Monocyte (primary cell): ENCODE measurements around a stretch of chr6.

DNA sequence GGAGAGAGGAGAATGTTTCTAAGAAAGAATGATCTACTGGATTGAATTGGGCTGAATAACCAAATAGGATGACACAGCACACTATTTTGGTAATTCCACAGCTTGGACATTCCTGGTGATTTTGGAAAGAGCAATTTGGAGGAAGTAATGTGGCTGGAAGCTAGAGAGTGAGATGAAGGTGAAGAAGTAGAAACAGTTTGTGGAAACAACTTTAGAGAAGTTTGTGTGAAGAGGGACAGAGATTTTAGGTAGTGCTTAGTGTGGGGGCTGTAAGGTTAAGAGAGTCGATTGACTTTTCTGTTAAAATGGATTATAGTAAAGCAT lies 280.5 kb downstream of the UTRN start:
- PRO-cap, 2 experiments = no peak in any of the 2 experiments

GRCh38 chr6:144623670-144624469 lies 338.7 kb downstream of the UTRN start:
- PRO-cap, 2 experiments = no peak in any of the 2 experiments

DNA sequence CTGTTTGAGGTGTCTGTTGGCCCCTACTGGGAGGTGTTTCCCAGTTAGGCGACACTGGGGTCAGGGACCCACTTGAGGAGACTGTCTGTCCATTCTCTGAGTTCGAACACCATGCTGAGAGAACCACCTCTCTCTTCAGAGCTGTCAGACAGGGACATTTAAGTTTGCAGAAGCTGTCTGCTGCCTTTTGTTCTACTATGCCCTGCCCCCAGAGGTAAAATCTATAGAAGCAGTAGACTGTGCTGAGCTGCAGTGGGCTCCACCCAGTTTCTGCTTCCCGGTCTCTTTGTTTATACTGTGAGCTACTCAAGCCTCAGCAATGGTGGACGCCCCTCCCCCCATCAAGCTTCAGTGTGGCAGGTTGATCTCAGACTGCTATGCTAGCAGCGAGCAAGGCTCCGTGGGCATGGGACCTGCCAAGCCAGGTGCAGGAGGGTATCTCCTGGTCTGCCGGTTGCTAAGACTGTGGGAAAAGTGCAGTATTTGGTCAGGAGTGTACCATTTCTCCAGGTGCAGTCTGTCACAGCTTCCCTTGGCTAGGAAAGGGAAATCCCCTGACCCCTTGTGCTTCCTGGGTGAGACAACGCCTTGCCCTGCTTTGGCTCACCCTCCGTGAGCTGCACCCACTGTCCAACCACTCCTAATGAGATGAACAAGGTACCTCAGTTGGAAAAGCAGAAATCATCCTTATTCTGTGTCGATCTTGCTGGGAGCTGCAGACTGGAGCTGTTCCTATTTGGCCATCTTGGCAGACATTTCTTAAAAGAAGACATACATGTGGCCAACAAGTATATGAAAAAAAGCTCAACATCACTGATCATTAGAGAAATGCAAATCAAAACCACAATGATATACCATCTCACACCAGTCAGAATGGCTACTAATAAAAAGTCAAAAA lies 692.2 kb downstream of the UTRN start:
- PRO-cap, 2 experiments = no peak in any of the 2 experiments

GRCh38 chr6:145267005-145267262 lies 468.4 kb downstream of the EPM2A start:
- PRO-cap, 2 experiments = no peak in any of the 2 experiments

DNA sequence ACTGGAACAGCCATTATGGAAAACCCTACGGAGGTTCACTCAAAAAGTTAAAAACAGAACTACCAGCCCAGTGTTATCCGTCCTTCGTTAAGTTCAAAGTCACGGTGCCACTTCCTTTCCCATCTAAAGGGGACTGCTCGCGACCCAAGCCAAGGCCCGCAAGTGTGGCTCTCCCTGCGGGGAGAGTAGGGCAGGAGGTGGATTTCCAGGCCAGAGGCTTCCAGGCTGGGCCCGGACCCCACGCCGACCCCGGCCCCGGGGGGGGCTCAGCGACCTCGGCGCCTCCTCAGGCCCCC lies 571 bp upstream of the RAB32 start:
- PRO-cap, 2 experiments = no peak in any of the 2 experiments

GRCh38 chr6:146854820-146855222 lies 256.0 kb downstream of the ADGB start:
- PRO-cap, 2 experiments = no peak in any of the 2 experiments

DNA sequence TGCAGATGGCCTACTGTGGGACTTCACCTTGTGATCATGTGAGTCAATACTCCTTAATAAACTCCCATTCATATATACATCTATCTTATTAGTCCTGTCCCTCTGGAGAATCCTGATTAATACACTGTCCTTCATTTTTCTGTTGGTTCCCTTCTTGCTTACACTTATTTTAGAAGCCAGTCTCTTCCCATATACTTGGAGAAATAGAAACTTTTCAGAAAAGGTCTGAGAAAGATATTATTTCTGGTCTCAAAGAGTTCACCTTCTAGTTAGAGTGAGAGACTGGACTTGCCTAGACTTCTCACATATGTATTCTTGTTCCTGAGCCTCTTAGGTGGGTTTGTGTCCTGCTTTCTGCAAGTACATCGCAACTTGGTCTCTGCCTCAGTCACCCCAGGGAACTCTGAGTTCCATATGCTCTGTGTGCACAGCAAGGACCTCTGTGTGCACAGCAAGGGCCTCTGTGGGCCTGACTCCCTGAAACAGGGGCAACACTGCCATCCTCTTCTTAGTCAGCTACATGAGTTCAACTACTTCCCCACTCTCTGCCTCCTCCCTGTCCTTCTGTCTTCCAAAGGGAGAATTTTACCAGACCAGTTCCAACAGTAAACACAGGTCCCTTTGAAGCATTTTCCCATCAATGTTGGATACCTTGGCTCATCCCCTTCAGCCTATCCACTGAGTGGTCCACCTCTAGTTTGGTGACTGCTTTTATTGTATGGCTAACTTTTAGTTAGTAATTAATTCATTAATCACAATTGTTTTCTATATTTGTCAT lies 256.6 kb downstream of the ADGB start:
- PRO-cap, 2 experiments = no peak in any of the 2 experiments

DNA sequence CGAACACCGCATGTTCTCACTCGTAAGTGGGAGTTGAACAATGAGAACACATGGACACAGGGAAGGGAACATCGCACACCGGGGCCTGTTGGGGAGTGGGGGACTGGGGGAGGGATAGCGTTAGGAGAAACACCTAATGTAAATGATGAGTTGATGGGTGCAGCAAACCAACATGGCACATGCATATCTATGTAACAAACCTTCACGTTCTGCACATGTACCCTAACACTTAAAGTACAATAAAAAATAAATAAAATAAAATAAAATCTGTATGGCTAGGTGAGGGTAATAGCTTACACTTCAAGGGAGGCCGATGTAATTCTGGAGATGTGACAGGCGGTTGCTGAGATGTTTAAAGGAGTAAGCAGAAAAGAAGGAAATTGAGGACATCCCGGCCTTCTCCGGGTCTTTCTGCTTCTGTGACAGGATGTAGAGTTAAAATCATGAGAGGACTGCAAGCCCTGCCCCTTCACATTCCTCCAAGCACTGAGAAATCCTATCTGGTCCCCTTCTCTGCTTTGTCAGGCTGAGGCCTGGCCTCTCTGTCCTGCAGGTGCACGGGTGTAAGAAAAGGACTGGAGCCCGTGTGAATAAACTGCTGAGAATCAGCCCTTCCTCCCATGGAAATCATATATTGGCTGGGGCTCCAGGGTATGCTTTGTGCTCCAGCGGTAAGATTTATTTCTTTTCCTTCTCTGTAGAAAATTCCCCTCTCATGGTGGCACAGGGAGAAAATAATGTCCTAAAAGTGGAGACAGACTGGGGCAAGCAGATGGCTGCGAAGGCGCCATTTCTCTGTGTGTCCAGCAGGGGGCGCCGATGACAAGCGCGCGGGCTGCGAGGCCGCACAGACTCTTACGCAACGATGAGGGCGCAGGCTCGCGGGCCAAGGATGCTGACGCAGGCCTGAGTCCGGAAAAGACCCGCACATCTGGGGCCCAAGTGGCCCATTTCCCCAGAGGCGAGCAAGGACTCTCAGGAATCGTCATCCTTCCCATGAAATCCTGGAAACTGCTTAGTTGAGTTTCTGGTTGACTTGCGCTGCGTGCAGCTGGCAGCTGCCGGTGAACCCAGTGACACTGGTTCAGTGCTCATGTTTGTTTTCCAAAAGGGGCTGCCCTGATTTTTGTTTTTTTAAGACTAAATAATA lies 258.4 kb downstream of the ADGB start:
- PRO-cap, 2 experiments = no peak in any of the 2 experiments

- PRO-cap, 2 experiments = no peak in any of the 2 experiments
Measured at GRCh38 chr6:147175315-147175514, 29.0 kb upstream of the STXBP5 start.

- PRO-cap, 2 experiments = no peak in any of the 2 experiments
Measured at GRCh38 chr6:147205505-147206404, 1.5 kb downstream of the STXBP5 start.

DNA sequence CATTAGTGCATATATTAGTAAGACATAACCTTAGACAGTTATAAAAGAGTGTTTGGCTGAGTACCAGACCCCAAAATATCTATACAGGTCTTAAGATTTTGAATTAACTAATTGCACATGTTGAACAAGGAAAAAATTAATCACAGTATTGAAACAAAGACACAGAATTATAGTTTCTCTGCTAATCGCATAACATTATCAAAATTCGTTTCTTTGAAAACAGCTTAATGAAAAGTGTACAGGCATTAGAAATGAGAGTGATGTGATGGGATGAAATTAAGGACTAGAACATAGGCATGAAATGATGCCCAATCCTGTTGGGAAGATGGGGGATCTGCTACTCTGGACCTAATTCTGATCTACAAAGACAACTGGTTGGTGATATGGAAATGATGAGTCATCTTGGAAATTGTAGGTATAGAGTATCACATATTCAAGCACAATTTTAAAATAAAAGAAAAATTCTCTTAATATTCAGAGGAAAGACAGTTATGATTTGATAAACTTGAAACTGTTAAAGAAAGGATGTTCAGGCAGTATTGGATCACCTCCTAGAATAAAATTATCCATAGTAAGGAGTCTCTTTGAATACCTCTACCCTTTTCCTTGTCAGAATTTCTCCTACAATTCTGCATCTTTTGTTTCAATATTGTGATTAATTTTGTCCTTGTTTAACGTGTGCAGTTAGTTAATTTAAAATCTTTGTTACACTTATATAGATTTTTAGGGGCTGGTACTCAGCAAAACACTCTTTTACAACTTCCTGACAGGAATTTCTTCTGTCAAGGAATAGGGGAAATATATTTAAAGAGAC lies 43.0 kb downstream of the STXBP5 start:
- PRO-cap, 2 experiments = no peak in any of the 2 experiments

DNA sequence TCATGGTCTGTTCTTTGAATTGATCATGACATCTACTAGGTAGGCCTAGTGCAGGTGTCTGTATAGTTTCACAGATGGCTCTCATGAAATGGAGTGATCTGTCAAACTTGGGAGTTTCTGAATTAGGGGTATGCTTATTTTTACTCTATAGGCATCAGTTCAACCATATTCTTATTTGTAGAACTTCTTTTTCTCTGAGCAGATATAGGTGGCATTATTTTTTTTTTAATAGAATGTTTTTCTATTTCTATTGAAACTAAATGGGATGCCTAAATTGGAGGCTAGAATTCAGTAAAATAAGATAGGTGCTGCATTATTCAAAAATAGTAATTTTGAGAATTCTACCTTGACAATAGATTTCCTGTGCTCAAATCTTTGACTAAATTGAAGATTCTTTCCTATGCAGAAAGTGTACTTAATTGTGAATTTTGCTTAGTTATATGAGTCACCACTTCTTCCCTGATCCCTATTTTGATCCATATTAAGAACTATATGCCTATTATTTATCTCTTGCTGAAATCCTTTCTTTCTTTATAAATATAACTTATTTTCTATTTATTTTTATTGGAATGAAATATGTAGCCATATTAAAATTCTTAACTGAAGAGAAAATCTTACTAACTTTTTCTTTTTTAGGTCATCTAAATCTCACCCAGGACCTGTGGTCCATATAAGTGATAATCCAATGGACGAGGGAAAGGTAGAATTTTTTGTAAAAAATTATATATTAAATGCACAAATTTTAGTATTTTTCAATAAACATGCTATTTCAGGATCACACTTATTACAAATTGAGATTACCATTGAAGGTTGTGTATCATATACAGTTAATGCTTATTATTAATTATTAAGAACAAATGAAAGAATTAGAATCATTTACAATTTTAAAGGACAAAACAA lies 57.7 kb downstream of the STXBP5 start:
- PRO-cap, 2 experiments = no peak in any of the 2 experiments

GRCh38 chr6:147315172-147315843 lies 111.1 kb downstream of the STXBP5 start:
- PRO-cap, 2 experiments = no peak in any of the 2 experiments

- PRO-cap, 2 experiments = no peak in any of the 2 experiments
Measured at GRCh38 chr6:147558929-147559533, 50.5 kb downstream of the SAMD5 start.

DNA sequence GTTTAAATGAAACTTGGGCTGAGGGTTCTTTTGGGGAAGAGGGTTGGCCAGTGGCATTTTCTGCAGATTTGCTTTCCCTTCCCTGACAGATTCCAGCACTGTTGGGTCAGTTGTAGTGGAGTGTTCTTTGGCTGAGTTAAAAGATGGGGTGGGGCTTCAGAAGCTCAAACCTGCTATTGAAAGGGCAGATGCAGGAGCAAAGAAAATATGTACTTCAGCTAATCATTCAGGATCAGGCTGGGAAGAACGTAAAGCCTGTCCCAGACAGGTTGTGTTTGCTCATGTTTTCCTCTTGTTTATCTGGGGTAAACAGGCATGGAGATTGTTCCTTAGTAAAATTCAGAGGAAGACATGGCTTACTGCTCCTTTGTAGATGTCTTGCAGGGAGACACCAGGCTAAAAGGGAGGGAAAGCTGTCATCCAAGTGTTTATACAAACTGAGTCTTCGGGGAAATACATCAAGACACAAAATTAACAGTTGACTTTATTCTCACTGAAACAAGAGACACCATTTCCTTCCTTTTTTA lies 2.6 kb downstream of the SASH1 start:
- PRO-cap, 2 experiments = no peak in any of the 2 experiments

- PRO-cap, 2 experiments = no peak in any of the 2 experiments
Measured at GRCh38 chr6:148388412-148389037, 45.9 kb downstream of the SASH1 start.

DNA sequence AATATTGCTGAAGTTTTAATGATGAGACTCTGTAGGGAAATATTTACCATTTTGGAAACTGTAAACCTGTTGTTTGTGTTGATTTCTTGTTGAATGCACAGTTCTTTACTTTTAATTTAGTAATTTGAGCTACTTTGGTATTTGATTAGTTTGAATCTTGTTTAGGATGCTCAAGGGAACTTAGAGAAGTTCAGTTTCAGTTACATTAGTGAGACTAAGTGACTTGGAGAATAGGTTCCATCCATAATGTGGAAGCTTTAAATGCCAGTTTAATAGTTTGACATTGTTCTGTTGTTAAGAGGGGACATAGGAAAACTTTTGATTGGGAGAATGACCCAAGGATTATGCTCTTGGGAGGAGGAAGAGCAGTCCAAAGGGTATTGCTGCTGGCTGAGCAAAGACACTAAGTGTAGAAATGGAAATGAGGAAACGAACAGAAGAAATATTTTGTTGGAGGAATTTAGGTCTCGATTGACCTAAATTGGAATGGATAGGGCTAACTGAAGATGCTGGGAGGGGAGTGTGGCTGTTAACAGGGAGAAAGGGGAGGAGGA lies 70.4 kb downstream of the SASH1 start:
- PRO-cap, 2 experiments = no peak in any of the 2 experiments

- PRO-cap, 2 experiments = no peak in any of the 2 experiments
Measured at GRCh38 chr6:148423582-148423976, 80.9 kb downstream of the SASH1 start.

DNA sequence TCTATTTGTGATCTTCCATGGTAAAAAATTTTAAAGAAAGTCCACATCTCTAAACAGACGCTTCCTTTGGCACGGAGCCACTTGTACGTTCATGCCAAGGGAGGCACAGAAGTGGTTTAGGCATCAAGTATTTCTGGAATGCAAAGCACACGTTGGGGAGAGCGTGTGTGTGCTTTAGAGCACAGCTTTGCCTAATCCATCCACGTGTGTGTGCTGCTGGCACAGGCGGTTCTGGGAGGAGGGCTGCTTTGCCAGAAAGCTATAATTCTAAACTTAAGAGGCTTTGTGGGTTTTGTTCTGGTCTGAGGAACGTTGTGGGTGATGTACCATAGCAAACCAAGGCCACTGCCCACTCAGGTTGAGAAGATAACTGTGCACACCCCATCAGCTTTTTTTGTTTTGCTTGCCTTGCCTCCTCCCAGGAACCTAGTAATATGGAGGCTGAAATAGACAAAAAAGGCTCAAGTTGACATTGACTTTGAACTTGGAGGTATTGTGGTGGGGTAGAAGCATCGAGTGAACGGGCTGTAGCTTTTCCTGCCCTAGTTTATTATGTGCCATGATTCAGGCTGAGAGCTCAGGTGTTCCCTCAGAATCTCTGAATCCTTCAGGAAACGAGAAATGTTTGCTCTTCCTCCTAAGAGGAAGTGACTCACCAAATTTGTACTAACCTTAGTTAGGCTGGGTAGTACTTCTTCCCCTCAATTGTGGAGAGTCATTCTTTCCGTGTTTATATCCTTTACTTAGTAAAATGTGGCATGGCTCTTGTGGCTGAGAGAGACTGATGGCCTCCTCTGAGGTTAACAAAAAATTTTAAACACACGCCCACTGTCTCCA lies 98.7 kb downstream of the SASH1 start:
- PRO-cap, 2 experiments = no peak in any of the 2 experiments

DNA sequence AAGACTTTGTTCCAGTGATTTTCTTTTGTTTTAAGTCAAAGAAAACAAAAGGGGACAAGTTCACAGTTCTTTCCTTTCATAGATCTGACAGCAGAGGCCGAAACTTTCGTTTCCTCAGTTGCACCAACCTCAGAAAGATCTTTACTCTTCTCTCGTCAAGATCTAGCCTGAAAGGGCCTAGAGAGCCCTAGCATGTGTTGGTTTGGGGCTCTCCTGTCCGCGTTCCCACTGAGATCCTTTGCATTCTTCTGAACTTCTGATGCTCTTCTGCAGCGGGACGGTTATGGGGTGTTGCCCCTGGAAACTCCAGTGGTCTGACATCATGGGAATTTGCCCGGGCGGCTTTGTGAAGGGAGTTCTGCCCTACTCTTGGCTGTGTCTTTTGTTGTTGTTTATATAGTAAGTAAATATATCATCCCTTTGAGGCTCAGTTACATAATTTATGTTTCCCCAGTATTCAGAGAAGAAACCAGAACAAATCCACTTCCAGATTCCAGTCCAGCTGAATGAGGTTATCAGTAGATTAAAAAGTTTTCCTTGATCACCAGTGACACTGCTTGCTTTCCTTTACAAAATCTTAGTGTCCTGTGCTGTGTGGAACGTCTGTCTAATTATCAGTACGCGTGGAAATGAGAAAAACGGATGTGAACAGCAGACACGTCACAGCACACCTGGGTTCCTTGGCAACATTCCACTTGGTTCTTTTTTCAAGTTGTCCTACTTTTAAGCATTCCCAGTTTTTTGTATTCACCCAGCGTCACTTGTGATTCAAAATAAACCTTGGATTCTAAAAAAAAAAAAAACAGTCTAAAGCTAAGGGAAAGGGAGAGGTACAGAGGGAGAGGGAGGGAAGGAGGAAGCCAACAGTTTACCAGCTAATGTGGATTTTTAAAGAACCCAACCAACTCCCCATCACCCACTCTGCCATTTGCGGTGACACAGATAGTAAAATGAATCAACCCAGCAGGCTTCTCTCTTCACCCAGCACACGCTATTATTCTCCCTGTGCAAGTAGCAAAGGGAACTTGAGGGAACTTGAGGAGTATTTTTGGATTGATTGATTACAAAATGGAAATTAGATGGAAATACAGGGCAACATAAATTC lies 129.4 kb downstream of the SASH1 start:
- PRO-cap, 2 experiments = no peak in any of the 2 experiments